ENCODE data around the genes USP17L12, USP17L21 and USP17L30.

DNA sequence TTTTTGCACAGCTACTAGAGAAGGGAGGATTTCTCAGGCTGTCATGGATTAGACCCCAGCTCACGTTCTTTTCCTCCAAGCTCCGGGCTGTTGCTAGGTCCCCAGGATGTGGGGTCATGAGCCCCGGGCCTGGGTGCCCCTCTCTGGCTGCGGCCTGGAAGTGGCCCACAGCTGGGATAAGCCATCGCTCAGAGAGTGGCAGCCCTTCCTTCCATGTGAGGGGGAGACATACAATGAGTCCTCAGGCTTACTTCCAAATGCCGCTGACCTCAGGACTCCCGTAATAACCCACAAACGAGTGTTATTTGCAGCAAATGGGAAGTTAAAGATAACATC is 79.7 kb downstream of the ABLIM2 start:
- PRO-cap: unidirectional peak, minus-strand start at position 259 of the sequence

- PRO-cap: no peak
Observed at GRCh38 chr4:8181539-8182548, 17.2 kb upstream of the SH3TC1 start.

DNA sequence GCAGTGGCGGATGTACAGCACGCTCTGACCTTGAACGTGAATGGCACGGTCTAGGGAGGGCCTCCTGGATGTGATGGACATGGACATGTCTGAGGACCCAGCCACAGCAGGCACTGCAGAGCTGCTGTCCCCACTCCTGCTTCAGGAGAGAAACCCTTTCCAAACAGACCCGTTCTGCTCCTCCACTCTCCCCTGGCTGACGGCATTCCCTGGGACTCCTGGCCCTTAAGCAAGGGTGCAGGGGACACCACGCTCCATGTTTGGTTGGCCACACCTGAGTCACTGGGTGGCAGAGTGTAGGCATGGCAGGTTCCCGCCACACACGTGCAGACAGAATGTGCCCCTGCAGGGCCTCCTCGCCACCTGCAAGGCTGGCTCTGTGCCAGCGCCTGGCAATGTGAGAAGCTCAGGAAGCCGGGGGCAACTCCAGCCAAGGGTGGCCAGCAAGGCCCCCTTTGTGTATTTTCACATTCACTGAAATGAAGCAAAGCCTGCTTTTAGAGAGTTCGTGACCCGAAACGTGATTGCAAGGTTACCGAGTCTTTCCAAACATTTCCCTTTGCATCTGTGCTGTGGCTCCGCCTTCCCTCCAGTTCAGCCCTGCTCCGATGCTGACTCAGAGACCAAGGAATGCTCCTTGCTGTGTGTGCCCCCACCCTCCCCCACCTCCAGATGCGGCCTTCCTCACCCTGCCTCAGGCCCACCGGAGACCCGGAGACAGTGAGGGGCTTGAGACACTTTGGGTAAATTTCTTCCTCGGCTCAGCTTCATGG is 46.1 kb downstream of the HTRA3 start:
- PRO-cap: no peak

- PRO-cap: no peak
Observed at GRCh38 chr4:8319647-8319933, 50.0 kb downstream of the HTRA3 start.

- PRO-cap: no peak
Observed at GRCh38 chr4:8340673-8341408, 71.3 kb downstream of the HTRA3 start.

DNA sequence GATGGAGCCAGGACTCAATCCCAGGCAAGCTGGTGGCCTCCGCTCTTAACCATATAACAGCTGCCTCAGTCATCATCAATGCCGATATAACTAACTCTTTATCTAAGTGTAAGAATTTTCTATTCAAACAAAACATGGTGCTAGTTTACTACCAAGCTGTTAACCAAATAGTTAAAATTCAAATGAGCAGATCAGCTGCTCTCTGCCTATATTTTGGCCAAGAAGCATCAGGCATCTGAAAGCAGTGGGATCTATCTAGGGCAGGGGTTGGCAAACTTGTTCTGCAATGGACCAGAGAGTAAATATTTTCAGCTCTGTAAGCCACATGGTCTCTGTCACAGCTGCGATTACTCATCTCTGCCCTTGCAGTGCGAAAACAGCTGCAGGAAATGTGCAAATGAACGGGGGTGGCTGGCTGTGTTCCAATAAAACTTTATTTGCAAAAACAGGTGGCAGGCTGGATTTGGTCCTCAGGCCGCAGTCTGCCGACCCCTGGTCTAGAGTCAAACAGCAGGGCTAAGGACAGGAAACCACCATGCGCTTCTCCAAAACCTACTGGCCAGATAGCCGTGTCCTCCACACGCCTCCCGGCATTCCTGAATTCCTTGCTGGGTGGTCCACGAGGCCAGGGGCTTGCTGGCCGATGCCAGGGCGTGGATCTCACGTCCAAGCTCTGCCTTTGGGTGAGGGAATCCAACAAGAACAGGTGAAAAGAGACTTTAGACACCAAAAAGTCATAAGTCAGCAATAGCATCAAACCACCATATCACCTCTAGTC is 48.6 kb downstream of the ACOX3 start:
- PRO-cap: no peak

- PRO-cap: unidirectional peak, minus-strand start at chr4:8409304
Observed at GRCh38 chr4:8409131-8409472, 31.4 kb downstream of the ACOX3 start.

- PRO-cap: no peak
Observed at GRCh38 chr4:8860625-8861845, 10.6 kb downstream of the HMX1 start.

DNA sequence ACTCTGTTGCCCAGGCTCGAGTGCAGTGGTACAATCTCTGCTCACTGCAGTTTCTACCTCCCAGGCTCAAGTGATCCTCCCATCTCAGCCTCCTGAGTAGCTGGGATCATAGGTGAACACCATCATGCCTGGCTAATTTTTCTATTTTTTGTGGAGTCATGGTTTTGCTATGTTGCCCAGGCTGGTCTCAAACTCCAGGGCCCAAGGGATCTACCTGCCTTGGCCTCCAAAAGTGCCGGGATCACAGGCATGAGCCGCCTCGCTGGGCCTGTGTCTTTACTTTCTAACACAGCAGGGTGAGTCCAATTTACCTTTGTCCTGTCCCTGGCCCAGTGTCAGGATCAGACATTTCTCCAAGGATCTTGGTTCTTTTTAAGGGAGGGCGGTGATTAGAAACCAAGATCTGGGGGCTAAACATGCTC is 31.6 kb upstream of the HMX1 start:
- PRO-cap: no peak

DNA sequence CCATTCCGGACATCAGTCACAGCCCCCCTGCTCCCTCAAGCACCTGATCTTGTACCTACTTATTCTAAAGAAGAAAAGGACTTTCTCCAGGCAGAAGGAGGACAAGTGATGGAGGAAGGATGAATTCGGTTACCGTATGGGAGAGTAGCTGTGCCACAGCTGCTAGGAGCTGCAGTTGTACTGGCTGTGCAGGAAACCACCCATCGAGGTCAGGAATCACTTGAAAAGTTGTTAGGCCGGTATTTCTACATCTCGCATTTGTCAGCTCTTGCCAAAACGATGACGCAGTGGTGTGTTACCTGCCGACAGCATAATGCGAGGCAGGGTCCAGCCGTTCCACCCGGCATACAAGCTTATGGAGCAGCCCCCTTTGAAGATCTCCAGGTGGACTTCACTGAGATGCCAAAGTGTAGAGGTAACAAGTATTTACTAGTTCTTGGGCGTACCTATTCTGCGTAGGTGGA is 67.8 kb upstream of the FAM90A26 start:
- PRO-cap: no peak

GRCh38 chr4:9219733-9220211 is at the start of gene USP17L12:
TSS of gene USP17L12 (plus strand) at chr4:9220152.
- PRO-cap: no peak

DNA sequence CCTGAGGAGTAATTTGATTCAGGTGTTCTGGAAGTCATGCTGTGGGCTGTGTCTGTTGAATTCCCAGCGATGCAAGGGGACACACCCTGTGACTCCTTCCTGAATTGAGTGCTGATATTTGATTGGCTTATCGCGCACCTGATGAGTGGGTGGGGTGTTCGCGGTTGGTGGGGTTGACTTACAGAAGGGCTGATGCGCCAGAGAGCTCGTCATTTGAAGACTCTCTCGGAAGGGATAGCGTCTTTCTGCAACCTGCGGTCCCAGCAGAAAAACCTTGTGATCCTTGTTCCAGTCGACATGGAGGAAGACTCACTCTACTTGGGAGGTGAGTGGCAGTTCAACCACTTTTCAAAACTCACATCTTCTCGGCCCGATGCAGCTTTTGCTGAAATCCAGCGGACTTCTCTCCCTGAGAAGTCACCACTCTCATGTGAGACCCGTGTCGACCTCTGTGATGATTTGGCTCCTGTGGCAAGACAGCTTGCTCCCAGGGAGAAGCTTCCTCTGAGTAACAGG is at the start of gene USP17L21:
USP17L21 (plus strand) TSS at position 298 of the 516 bp plus-strand sequence.
- PRO-cap: no peak

- PRO-cap: no peak
Observed at GRCh38 chr4:9362701-9363383, at the start of gene USP17L30. TSS of gene USP17L30 (plus strand) at chr4:9363129.

DNA sequence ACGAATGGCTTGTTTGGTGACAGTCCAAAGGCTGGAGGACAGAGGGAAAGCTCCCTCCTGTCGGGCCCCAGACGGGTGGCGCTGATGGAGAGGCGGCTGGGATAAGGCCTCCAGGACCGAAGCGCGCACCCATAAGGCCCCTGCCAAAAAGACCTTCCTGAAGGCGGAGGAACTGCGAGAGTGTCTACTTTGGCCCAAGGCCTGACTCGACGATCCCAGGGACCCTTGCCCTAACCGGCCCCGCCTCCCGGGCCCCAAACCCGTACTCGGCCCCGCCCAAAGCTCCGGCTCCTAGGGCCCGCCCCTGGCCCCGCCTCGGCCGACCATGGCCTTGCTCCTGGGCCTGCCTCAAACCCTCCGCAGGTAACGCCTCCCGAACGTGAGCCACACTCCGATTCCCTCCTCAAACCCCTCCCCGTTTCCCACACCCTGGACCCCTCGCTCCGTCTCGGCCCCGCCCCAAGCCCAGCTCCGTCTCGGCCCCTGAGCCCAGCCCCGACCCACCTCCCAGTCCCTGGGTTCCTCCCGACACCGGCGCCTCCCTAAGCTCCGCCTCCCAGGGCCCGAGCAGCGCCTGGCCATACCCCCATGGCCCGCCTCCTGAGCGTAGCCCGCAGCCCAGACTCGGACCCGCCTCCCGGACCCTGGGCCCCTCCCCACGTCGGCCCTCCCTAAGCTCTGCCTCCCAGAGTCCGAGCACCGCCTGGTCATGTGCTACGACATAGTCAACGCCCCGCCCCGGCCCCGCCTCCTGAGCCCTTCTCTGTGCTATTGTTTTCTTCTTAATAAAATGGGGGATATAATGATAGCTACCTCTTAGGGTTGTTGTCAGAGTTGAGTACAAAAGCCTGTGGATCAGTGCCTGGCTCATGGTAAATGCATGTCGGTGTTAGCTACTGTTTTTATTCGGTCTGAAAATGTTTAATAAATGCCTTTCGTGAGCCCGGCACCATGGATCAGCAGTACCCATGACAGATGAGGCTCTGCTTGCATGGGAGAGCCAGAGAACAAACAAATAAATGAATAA is 89.9 kb upstream of the DRD5 start:
- PRO-cap: unidirectional peak, minus-strand start at position 232 of the sequence; unidirectional peak, minus-strand start at position 556 of the sequence; bidirectional peak, plus-strand start at position 940 of the sequence, minus-strand start at position 646 of the sequence

GRCh38 chr4:10005936-10006573 is 15.2 kb downstream of the SLC2A9 start:
- PRO-cap: bidirectional peak, plus-strand start at chr4:10006480, minus-strand start at chr4:10006333

DNA sequence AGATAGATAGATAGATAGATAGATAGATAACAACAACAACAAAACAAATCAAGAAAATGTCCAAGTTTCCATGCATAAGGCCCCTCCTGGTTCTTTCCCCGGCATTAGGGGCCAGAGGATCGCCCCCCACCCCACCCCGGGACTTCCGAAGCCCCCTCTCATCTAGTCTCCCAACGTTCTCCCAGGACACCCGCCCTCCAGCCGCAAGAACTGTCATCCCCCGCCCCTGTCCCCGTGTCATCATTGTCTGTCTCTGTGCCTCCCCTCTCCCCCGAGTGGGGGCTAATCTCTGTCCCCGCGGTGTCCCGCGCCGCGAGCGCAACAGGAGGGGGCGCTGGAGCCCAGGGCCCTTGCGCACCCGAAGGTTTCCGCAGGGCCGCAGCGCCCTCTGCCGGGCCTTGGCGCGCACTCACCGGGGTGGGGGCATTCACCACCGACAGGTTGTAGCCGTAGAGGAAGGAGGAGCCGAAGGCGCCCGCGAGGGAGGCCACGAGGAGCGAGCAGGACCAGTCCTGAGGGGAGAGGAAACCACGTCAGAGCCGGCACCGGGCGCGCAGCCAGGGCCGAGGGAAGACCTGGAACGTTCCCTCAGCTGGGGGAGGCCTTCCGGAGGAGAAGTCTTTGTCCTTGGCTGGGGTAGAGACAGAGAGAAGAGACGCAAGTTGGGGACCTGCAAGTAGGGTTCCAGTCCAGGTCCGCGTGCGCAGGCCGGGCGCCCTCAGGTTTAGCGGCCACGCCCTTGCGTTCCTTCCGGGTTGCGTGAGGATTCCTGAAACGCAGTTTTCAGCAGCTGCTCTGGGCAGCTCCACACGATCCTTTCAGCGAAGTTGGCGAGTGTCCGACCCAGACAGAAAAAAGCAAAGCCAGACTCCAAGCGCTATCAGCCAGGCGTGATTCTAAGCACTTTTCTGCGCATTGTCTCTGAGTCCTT is 2.5 kb downstream of the SLC2A9 start:
- PRO-cap: unidirectional peak, plus-strand start at position 591 of the sequence; unidirectional peak, plus-strand start at position 624 of the sequence

GRCh38 chr4:10019493-10020097 is 1.7 kb downstream of the SLC2A9 start:
- PRO-cap: no peak

- PRO-cap: no peak
Observed at GRCh38 chr4:10031311-10032055, 10.2 kb upstream of the SLC2A9 start.

DNA sequence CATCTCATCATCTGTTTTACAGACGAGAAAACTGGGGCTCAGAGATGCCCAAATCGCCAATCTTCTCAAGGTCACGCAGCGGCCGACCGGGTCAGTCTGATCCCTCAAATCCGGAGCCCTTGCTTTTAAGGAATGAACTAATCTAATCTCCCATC is 1.1 kb downstream of the WDR1 start:
- PRO-cap: no peak

- PRO-cap: bidirectional peak, plus-strand start at chr4:10117092, minus-strand start at chr4:10116731
Observed at GRCh38 chr4:10116990-10117154, 273 bp upstream of the WDR1 start.

Data from left colon (tissue), 1 donor.